Islet of Langerhans (tissue), 1 donor: ENCODE results near the genes FAM89A, TSNAX and MAP3K21.

- RRBS: no CpG with 5 or more reads among the region's 31 CpGs
These were observed 1.8 kb downstream of the AGT start for GRCh38 chr1:230711596-230713104.

GRCh38 chr1:230747725-230748681 lies 815 bp downstream of the CAPN9 start:
- RRBS: 85% methylated on average over 4 of the region's 21 CpGs

GRCh38 chr1:230824577-230824840 lies 43.8 kb downstream of the C1orf198 start:
- RRBS: no CpG with 5 or more reads among the region's 2 CpGs

GRCh38 chr1:230869467-230870017 lies 1.2 kb upstream of the C1orf198 start:
- RRBS: no CpG with 5 or more reads among the region's 5 CpGs

- RRBS: no CpG with 5 or more reads among the region's 7 CpGs
These were observed 21.1 kb downstream of the ARV1 start for GRCh38 chr1:230999712-231000764.

DNA sequence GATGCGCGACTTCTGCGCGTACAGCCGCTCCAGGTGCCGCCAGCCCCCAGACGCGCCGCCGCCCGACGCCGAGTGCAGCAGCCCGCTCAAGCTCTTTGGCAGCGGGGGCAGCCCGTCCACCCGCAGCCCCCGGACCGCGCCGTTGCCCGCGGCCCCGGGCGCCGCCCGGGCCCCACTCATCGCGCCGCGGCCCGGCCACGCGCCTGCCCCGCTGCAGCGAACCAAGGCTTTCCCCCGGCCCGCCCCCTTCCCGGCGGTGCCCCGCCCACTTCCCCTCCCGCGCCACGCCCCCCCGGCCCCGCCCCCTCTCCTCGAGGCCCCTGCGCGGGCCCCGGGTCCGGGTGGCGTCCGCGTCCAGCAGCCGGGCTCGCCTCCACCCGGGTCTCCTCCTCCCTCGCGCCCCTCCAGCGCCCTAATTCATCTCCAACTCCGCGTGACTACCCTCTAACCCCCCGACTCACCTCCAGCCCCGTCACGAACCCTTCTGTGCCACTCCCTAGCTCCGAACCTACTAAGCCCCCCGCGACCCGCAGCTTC lies at the start of gene FAM89A:
Gene FAM89A, minus strand, starts transcription at position 223 of the 537 bp plus-strand sequence.
- RRBS: 5% methylated on average over 18 of the region's 69 CpGs

DNA sequence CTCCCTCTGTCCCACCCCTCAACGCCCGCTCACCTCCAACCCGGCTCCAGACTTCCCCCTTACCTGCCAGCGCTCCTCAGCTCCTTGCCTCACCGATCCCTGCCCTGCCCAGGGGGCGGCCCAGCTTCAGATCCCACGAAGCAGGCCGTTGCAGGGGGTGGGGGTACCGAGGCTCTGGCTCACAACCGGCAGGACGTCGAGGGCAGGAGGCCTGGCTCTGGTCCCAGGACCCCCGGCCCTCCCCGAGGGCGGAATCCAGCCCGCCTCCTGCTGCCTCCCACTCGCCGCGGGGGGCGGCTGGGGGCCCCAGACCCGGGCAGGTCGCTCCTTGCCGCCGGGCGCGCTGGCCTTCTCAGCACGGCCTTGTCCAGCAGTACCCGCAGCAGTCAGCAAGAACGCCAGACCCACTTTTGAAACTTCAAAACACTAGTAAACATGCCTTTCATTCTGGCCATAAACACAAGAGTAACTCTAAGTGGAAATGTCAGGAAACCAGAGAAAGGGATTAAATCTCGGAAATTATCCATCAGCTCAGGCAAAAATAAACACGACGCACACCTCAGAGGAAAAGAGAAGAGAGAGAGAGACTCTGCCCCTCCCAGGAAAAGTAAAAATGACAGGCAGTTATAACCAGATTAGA lies 970 bp upstream of the FAM89A start:
- RRBS: 15% methylated on average over 12 of the region's 32 CpGs

DNA sequence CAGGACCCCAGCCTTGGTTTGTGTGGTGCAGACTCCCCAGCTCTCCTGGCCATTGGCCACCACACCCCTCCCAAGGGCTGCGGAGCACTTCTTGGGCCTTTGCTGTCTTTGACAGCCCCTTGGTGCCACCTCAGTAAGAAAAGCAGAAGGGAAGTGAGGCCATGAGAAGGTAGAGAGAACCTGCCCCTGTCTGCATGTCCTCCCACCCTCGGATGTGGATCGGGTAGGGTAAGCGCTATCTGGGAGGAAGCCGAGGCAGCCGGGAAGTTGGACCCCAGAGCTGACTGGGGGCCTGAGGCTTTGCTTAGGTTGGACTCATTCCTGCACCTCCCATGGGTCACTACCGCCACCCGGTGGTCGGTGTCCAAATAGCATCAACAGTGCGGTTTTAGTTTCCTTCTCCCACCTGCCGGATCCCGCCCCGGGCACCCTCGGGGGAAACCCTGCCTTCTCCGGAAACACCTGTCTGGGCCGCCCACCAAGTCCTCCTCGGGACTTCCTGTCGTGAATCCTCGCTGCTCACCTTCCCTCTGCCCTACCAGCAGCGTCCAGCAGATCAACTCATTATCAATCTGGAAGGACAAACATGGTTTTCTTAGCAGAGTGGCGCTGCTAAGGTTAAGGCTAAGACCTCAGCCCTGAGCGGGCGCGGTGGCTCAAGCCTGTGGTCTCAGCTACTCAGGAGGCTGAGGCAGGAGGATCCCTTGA lies 29.7 kb downstream of the C1orf131 start:
- RRBS: 6% methylated on average over 6 of the region's 24 CpGs

GRCh38 chr1:231528098-231529037 lies at the start of gene TSNAX:
TSS of gene TSNAX (plus strand) at chr1:231528669.
- RRBS: 7% methylated on average over 3 of the region's 63 CpGs

GRCh38 chr1:231541769-231542128 lies 13.3 kb downstream of the TSNAX start:
- RRBS: no CpG with 5 or more reads among the region's 1 CpG

- RRBS: no CpG with 5 or more reads among the region's 5 CpGs
These were observed 187.7 kb downstream of the DISC1 start for GRCh38 chr1:231814243-231814809.

- RRBS: no CpG with 5 or more reads among the region's 6 CpGs
These were observed 224.1 kb downstream of the DISC1 start for GRCh38 chr1:231850652-231851144.

- RRBS: no CpG with 5 or more reads among the region's 12 CpGs
These were observed 120.3 kb downstream of the SIPA1L2 start for GRCh38 chr1:232509324-232510256.

- RRBS: no CpG with 5 or more reads among the region's 3 CpGs
These were observed 39.6 kb downstream of the SIPA1L2 start for GRCh38 chr1:232590427-232590734.

DNA sequence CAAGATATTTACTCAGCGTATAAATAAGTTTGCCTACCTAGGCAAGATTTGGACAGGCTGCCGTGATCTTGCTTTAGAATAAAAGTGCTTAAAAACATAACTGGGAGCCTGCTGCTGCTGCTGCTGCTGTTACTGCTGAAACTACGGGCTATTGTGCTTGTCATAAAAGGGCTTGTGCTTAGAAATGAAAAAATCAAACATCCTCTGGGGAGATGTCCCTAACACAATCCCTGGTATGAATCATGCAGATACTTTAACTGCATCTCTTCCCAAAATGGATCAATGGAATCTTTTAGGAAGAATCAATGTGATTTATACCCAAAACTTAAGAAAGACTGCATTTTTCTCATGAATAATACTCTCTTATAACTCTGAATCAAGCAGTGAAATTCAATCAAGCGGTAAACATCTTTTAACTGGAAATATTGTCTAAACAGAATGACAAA lies 1.9 kb downstream of the SIPA1L2 start:
- RRBS: no CpG with 5 or more reads among the region's 4 CpGs

- RRBS: no CpG with 5 or more reads among the region's 10 CpGs
These were observed 49.5 kb upstream of the NTPCR start for GRCh38 chr1:232900895-232901399.

DNA sequence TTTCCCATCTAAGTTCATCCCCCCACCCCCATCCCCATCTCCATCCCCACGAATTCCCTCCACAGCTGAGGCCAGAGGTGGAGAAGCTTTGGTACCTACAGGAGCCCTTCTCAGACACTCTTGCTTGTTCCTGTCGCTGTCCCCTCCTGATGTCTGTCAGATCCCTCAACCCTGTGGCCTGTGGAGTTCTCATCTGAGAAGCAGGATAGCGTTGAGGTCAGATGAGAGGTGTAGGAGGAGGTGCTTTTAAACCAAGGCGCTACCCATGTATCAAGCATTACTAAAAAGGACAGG lies 765 bp downstream of the NTPCR start:
- RRBS: no CpG with 5 or more reads among the region's 4 CpGs

DNA sequence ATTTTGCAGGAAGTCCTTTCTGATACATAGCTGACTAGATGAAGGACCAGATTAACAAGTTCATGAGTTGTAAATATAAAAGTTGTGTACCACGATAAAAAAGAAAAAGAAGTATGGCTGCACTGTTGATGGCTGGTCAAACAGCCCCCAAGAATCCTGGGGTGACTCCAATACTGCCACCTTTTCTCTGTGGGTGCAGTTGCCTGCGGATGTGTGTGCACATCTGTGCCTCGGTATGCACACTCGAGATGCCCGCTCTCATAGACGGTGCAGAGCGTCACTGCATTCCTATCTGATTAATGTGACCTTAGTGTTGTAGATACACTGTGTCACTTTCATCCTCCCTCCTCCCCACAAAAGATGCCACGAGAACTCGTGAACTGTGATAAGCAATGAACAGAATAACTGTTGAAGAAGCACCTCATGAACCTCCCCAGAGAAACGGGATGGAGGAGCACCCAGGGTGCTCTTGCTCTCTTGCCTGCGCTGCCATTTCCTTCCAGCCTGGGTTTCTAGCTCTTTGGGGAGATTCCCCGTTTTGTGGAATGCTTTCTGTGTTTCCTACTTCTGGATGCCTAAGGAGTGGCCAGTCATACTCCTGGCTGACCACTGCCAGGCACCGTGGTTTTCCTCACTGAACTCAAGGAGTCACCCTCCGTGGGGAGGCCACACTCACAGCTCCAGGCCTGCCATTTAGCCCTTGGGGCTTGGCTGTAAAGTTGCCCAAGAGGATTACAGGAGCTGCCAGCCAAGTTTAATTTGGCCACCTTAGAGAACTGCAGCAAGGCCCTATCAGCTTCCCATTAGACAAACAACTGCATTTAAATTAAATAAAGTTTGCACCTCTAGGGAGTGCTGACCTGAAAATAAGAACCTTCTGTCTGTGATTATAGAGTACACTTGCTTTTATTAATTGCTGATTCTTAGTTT lies 32.0 kb downstream of the NTPCR start:
- RRBS: no CpG with 5 or more reads among the region's 14 CpGs

DNA sequence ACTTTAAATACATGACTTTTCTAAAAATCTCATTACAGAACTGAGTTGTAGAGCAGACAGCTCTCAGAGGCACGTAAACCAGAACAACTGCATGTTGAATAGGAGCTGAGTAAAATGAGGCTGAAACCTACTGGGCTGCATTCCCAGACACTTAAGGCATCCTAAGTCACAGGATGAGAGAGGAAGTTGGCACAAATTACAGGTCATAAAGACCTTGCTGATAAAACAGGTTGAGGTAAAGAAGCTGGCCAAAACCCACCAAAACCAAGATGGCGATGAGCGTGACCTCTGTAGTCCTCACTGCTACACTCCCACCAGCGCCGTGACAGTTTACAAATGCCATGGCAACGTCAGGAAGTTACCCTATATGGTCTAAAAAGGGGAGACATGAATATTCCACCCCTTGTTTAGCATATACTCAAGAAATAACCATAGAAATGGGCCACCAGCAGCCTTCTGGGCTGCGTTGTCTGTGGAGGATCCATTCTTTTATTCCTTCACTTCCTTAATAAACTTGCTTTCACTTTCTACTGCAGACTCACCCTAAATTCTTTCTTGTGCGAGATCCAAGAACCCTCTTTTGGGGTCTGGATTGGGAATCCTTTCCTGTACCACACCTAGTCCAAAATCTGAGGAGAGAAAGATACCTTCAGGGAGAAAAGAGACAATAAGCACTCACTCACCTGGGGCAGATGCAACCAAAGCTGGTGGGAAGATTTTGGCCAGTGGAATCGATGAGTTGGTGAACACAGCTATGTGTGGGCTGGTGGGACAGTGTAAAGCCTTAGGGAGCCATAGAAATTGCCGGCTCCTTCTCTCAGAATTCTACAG lies 157.5 kb downstream of the NTPCR start:
- RRBS: no CpG with 5 or more reads among the region's 10 CpGs

GRCh38 chr1:233327177-233328070 lies at the start of gene MAP3K21:
TSS of gene MAP3K21 (plus strand) at chr1:233327724.
- RRBS: 3% methylated on average over 31 of the region's 94 CpGs